H1 (cell line): ENCODE results near the gene JARID2.

- RRBS: no CpG with 5 or more reads among the region's 7 CpGs
CAGE:
- cytosol, long polyA plus RNA: no peak
- long polyA plus RNA: no peak
- nucleus, long polyA plus RNA: no peak
Observed at GRCh38 chr6:14223008-14223387, 105.4 kb downstream of the CD83 start.

DNA sequence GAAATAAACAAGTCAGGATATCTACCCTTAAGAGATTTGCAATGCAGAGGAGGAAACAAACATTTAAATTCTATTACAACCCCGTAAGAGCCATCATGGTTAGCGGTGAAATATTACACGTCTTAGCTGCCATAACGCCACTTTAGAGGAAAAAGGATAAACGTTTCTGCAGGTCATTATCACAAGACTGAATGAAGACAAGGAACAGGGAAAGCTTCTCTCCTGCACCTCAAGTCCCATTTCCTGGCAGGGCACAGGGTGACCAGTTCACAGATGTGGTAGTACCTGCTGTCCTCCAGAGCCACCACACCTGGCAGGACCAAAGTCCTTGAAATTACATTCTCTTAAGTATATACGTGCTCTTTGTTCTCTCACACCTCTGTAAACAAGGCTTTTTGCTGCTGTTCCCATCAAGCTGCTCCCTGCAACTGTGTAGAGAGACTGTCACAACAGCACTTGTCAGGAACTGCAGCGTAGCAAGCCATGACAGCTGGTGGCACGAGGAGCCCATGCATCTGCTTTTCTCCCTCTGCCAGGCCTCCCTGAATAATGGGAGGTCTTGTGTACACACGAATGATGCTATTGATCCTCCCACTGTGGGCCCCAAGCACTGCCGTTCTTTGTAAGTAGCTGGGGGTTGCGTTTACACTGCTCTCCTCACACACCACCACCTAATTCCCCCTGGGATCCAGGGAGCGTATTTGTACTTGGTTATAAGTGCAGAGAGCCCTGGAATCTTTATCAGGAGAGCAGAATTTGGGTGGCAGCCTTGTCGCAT is 431.7 kb downstream of the CD83 start:
- RRBS: no CpG with 5 or more reads among the region's 13 CpGs
CAGE:
- cytosol, long polyA plus RNA: no peak
- long polyA plus RNA: no peak
- nucleus, long polyA plus RNA: no peak

DNA sequence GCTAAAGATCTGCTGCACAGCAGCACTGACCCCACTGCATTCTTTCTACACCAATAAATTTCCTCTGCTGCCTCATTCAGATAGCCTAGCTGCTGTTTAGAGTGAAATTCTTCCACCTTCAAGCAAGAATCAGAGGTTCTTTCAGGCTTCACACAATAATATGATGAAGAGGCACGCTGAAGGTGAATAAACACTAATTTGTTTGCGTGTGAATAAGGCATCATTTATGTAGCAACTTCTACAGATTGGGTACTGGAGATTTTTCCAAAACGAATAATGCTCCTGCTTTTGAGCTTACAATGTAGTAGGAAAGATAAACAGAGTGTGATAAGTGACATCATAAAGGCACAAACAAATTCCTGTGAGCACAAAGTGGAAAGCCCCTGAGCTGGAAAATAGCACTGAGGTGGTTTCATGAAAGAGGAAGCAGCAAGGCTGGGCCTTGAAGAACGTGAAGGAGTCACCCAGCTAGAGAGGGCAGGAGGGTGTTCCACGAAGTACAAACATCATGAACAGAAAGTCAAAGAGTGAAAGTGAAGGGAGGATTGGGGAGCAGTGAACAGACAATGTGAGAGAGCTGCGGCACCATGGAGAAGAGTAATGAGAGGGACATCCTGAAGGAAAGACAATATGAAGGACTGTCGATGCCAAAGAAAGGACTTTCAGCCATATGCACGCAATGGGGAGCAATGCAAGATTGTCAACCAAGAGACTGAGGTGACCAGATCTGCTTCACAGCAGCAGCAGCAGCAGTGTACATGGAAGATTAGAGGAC is 543.5 kb downstream of the CD83 start:
- RRBS: no CpG with 5 or more reads among the region's 8 CpGs
CAGE:
- cytosol, long polyA plus RNA: no peak
- long polyA plus RNA: no peak
- nucleus, long polyA plus RNA: no peak

- RRBS: no CpG with 5 or more reads among the region's 11 CpGs
CAGE:
- cytosol, long polyA plus RNA: no peak
- long polyA plus RNA: no peak
- nucleus, long polyA plus RNA: no peak
Observed at GRCh38 chr6:14803809-14804437, 441.9 kb upstream of the JARID2 start.

DNA sequence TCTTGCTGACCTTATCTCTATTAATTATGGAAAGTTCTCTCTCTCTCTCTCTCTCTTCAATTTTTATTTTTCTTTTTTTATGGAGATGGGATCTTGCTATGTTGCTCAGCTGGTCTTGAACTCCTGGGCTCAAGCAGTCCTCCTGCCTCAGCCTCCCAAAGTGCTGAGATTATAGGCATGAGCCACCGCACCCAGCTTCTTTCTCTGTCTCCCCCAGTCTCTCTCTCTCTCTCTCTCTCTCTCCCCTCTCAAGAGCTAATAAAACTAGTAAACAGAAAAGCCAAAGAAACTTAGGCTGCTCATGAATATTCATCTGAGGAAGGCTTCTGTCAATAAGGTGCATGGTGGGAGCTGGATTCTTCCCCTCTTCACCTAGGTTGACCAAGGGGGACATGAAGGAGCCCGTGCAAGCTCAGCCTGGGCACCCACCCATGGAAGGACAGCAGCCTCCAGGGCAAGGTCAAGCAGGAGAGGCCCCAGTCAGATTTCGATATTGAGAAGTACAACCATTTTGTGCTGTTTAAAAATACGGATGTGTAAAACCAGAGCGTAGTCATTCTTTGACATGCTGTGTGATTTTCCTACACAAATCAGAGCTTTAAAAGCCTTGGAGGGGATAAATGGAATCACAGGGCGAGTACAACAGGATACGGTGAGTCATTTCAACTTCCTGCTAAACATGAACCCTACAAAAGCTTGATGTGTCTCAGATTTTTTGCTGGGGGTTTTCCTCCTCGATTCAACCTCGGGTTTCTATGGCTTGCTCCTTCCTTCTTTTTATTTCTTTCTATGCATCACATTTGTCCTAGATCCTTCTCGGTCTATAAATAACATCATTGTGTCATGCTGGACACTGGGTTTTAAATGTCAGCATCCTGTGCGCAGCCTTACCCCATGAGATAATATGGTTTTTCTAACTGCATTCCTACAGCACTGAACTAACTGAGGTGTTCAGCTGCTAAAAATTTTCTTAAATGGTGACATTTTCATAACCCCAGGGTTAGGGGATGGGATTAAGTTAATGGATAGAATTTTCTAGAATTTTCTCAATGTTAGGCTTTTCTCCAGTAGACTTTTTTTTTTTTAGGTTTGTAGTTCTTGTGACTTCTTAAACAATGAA is 368.9 kb upstream of the JARID2 start:
- RRBS: no CpG with 5 or more reads among the region's 11 CpGs
CAGE:
- cytosol, long polyA plus RNA: no peak
- long polyA plus RNA: no peak
- nucleus, long polyA plus RNA: no peak

DNA sequence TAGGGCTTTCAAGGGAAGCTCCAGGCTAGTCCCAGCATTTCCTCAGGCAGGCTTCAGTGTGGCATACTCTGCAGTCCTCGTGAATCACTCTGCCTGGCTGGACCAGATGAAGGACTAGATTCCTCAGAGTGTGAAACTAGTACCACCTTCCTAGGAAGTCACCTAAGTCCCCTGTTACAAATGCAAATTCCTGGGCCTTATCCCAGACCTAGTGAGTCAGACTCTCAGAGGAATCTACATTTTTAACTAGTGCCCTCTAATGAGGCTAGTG is 279.7 kb upstream of the JARID2 start:
- RRBS: no CpG with 5 or more reads among the region's 1 CpG
CAGE:
- cytosol, long polyA plus RNA: no peak
- long polyA plus RNA: no peak
- nucleus, long polyA plus RNA: no peak

DNA sequence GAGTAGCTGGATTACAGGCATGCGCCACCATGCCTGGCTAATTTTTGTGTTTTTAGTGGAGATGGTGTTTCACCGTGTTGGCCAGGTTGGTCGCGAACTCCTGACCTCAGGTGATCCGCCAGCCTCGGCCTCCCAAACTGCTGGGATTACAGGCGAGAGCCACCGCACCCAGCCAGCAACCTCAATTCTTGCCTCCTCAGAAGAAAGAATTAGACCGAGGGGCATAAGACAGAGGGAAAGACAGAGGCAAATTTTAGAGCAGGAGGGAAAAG is 259.8 kb upstream of the JARID2 start:
- RRBS: no CpG with 5 or more reads among the region's 9 CpGs
CAGE:
- cytosol, long polyA plus RNA: no peak
- long polyA plus RNA: no peak
- nucleus, long polyA plus RNA: no peak

GRCh38 chr6:15245448-15246339 is at the start of gene JARID2:
TSS of gene JARID2 (plus strand) at chr6:15246069.
- RRBS: no CpG with 5 or more reads among the region's 60 CpGs
CAGE:
- cytosol, long polyA plus RNA: start-site peak on the plus strand at chr6:15245493-15245616, 114 reads; start-site peak on the plus strand at chr6:15246012-15246075, 279 reads; start-site peak on the plus strand at chr6:15246219-15246227, 27 reads
- long polyA plus RNA: start-site peak on the plus strand at chr6:15245988-15246075, 248 and 411 reads in 2 replicates; start-site peak on the plus strand at chr6:15246222-15246306, 29 and 70 reads in 2 replicates
- nucleus, long polyA plus RNA: start-site peak on the plus strand at chr6:15245454-15245582, 122 reads; start-site peak on the plus strand at chr6:15245989-15246070, 759 reads

DNA sequence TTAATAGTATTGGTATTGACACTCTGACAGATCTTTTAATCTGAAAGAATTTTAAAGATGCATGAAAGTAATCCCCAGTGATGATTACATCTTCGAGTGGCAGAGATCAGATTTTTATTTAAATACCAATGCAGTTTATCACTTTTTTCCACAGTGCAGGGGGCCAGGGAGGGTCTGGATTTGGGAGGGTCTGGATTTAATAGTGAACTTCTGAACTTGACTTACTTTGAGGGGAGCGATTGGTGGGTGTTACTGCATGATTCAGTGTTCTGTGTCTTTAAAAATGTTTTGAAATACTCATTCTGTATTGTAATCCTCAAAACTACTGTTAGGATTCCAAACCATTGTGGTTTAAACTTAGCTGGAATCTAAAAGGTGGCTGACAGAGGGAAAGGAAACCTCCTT is 14.2 kb downstream of the JARID2 start:
- RRBS: no CpG with 5 or more reads among the region's 2 CpGs
CAGE:
- cytosol, long polyA plus RNA: no peak
- long polyA plus RNA: no peak
- nucleus, long polyA plus RNA: no peak

GRCh38 chr6:15287223-15287694 is 41.4 kb downstream of the JARID2 start:
- RRBS: no CpG with 5 or more reads among the region's 2 CpGs
CAGE:
- cytosol, long polyA plus RNA: no peak
- long polyA plus RNA: no peak
- nucleus, long polyA plus RNA: no peak

- RRBS: no CpG with 5 or more reads among the region's 6 CpGs
CAGE:
- cytosol, long polyA plus RNA: no peak
- long polyA plus RNA: no peak
- nucleus, long polyA plus RNA: no peak
Observed at GRCh38 chr6:15291267-15291709, 45.4 kb downstream of the JARID2 start.

DNA sequence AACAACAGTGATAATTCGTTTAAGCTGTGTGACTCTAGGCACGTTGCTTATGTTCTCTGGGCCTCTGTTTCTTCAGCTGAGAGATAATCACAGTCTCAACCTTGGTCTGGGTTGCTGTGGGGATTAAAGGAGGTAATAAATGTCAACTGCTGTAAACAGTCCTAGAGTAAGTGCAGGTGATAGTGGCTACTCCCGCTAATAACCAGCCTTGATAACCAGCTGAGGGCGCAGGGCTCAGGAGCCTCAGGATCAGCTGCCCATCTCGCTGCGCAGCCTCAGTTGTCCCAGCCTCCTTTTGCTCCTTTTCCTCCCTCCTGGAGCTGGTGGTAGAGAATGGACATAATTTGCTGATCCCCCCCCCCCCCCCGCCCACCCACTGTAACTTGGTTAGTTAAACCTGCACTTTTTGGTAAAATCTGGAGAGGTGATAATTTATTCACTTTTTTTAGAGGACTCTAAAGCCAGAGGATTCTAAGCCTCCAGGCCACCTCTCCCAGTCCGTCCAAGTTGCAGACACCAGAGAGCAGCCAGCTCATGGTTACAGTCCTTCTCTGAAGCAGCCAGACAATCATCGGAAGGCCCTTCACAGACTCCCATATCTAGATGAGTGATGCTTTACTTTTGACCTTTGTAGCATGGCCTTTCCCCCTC is 58.2 kb downstream of the JARID2 start:
- RRBS: no CpG with 5 or more reads among the region's 9 CpGs
CAGE:
- cytosol, long polyA plus RNA: no peak
- long polyA plus RNA: no peak
- nucleus, long polyA plus RNA: no peak

GRCh38 chr6:15331112-15331486 is 85.2 kb downstream of the JARID2 start:
- RRBS: no CpG with 5 or more reads among the region's 1 CpG
CAGE:
- cytosol, long polyA plus RNA: no peak
- long polyA plus RNA: no peak
- nucleus, long polyA plus RNA: no peak

DNA sequence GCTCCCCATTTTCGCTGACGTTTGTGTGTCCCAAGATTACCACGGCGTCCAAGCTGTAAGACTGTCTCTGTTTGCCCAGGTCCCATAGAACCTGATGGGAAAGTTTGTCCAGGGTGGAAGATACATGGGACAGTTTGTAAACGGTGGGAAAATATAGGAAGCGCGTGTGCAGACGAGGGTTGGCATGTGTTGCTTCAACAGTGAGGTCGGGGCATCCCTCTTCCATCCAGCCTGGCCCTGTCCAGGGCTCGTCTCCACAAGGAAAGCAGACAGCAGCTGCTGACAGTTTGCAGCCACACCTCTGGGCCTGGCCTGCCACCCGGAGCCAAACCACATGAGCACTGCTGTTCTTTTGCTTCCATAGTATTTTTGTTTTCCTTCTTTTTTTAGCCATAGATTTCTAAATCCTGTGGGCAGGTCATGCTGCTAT is 167.6 kb downstream of the DTNBP1 start:
- RRBS: no CpG with 5 or more reads among the region's 11 CpGs
CAGE:
- cytosol, long polyA plus RNA: no peak
- long polyA plus RNA: no peak
- nucleus, long polyA plus RNA: no peak

DNA sequence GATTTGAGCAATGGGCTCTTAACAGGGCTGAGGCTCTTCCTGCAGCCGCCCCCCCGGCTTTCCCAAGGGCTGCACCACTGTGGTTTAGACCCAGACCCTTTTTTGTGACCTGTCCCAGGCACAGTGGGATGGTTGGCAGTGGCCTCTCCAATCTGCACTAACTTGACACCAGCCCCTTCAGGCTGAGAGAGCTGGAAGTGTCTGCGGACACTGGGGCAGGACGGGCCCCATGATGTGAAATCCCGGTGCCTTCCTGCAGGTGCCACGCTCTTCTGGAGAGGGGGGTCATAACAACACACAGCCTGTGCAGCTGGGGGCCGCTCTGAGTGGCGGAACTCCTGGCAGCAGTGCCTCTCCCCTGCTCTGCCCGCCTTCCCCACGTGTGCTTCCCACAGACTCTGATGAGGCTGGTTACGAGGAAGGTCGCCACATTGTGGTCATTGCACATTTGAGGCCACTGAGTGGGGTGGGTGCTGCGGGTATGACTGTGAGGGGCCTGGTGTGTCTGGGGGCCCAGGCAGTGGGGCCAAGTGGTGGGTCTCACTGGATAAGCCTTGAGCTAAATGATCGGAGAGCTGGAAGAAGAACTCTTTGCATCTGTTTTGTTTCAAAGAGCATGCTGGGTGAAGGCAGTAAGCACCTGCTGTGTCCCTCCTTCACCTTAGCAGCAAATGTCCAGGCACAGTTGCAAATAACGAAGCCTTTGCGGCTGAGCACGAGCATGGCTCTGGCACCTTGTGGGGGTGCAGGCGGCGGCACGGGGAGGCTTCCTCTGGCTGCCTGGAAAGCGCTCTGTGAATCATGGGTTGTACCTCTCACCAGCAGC is 145.1 kb downstream of the DTNBP1 start:
- RRBS: no CpG with 5 or more reads among the region's 21 CpGs
CAGE:
- cytosol, long polyA plus RNA: no peak
- long polyA plus RNA: no peak
- nucleus, long polyA plus RNA: no peak

DNA sequence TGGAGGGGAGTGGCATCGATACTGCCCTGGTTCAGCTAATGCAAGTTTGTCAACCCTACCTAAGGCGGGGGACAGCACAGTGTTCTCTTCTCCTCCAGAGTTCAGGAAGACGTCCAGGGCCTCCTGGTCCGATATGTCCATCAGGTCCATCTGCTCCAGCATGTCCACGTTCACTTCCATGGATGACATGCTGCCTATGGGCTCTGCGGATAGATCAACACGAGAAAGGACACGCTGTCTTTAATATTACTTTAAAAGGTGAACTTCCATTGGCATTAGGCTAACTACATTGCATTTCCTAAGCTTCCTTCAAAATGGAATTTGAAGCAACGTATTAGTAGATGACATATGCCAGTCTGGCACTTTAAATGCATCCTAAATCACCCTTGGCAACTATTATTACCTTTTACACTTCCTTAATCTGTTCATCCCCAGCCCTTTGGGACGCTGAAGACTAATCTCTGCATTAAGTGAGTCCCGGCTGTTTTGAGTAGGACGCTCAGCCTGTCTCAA is 138.3 kb downstream of the DTNBP1 start:
- RRBS: no CpG with 5 or more reads among the region's 12 CpGs
CAGE:
- cytosol, long polyA plus RNA: no peak
- long polyA plus RNA: no peak
- nucleus, long polyA plus RNA: no peak

DNA sequence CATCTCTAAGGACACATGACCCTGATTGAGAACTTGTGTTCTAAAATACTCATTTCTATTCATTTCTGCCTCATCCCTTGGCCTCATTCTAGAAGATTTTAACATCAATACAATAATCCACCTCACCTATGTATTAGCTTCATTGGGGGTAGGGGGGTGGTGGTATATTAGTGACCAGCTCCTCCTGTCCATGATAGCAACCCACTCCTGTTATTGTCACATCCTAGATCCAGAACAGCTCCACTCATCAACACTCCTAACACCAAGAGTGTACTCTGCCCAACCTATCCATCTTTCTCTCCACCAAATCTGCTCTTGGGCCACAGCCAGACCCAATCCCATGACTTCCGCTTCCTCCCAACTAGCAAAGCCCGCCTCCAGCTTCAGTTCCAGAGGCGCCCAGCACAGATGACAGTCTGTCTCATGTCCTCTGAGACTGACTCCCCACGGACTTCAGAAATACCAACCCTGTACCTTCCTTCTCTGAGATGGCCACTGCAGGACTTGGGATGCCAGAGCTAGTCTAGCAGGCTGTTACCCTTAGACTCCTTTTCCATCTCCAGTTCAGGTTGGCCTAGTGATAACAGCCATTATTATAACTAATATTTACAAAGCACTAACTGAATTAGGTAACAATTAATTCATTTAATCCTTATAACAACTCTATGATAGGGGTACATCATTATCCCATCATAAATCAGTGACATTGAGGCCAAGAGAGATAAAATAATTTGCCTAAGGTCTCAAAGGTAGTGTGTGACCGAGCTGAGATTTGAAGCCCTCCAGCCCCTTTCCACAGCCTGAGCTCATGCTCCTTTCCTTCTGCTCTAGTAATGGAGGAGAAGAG is 48.5 kb downstream of the DTNBP1 start:
- RRBS: no CpG with 5 or more reads among the region's 5 CpGs
CAGE:
- cytosol, long polyA plus RNA: no peak
- long polyA plus RNA: no peak
- nucleus, long polyA plus RNA: no peak

- RRBS: no CpG with 5 or more reads among the region's 1 CpG
CAGE:
- cytosol, long polyA plus RNA: no peak
- long polyA plus RNA: no peak
- nucleus, long polyA plus RNA: no peak
Observed at GRCh38 chr6:16136510-16136969, 7.7 kb downstream of the MYLIP start.

DNA sequence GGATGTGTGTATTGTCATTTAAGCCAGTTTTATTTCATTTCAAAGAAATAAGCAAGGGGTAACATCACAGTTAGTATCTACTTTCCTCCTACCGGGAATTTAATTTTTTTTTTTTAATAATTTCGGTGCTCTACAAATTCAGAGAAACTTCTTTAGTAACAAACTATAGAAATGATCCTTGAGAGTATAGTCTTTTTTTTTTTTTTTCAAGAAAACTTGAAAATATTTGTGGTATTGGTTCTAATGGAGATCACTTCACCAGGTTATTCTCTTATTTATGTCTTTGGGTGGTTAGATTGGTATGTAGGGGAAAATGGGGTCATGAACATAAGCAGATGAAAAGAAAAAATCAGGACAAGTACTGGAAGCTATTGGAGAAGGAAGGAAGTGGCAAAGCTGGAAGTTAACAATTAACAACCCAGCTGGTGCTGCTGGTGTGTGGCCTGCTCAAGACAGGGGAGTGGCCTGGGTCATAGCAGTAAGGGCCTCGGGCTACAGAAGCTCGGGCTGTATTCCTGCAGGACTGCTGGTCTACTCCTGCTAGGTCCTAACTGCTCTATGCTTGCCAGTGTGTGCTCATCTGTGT is 19.5 kb downstream of the MYLIP start:
- RRBS: no CpG with 5 or more reads among the region's 4 CpGs
CAGE:
- cytosol, long polyA plus RNA: no peak
- long polyA plus RNA: no peak
- nucleus, long polyA plus RNA: no peak

GRCh38 chr6:16277152-16278218 is 39.1 kb downstream of the GMPR start:
- RRBS: 19% methylated on average over 4 of the region's 17 CpGs
CAGE:
- cytosol, long polyA plus RNA: no peak
- long polyA plus RNA: no peak
- nucleus, long polyA plus RNA: no peak